Cerebellum (tissue), 5 donors: ENCODE results near the genes GAA and EIF4A3.

DNA sequence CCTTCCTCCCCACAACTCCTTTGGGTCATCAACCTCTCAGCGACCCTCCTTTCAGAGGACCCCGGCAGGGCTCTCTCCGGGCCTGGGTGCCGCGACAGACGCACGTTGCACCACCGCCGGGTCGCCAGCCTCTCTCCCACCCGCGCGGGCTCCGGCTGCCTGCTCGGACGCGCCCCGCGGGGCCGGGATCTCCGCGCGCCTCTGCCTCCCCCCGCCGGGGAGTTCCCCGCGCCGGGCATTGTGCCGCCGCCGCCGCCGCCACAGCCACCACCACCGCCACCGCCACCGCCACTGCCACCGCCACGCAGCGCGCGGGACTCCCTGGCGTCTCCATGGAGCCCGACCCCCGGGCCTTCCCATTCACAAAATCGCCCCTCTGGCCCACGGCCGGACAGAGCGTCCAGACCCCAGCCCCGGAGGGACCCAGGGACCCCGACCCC, 638 bp downstream of the RBFOX3 start:
- PRO-cap, 3 experiments = peak in 1 of 3 experiments; most common plus-strand start position 238 of the sequence (in 1); most common minus-strand start position 136 of the sequence (in 1)
- RAMPAGE, long total RNA = no peak

DNA sequence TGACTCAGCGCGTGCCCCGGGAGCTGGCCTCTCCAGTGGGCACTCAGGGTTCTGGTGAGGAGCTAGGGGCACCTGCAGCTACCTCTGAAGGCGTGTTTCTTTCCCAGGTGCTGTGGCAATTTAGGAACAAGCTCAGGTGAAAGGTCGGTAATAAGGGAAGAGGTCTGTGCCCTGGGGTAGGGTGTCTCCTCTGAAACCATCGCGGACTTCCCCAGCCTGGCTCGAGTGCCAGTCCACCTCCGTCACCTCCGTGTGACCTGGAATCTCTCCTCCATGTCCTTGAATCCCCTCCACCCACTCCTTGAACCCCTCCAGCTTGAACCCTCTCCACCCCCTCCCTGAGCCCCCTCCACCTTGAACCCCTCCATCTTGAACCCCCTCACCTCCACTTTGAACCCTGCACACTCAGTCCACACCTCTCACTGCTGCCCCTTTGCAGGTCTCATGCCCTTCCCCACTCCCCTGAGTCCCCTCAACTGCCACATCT, 51.6 kb upstream of the ENPP7 start:
- PRO-cap, 3 experiments = no peak in any of the 3 experiments
- RAMPAGE, long total RNA = no peak

GRCh38 chr17:79715280-79715877, 15.4 kb upstream of the ENPP7 start:
- PRO-cap, 3 experiments = no peak in any of the 3 experiments
- RAMPAGE, long total RNA = no peak

DNA sequence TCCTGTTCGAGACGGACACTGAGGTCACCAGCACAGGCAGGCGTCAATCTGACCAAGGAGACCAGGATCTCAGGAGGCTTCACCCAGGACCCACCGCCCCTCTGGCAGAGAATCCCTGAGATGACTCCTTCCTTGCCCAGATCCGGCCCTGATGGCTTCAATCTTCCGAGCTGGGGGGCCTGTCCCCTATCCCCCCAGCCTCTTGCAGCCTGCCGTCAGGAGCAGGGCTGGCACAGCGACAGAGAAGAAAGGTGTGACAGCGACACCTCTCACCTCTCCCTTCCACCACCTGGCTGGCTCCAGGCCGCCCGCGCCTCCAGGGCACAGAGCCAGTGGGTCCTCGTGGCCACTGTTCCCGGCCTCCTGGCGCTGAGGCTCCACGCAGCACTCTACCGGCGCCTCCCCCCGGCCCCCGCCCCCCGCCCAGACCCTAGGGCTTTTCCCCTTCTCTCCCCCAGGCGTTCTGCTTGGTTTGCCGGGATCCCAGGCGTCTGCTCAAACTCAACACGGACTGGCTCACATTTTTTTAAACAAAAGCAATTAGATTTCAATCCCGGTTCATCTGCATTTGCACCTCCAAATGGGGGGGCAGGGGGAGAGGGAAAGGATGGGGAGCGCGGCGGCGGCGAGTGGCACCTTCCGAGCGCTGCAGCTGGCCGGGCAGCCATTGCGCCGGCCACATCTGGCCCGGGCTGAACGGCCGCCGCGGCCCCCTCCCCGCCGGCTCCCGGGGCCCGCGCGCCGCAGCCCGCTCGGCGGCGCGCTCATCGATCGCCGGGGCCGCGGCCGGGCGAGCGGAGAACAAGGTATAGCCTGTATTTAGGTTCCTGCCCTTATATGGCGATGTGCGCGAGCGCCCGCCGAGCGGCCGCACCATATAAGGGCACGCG, 12.8 kb upstream of the CBX8 start:
- PRO-cap, 3 experiments = no peak in any of the 3 experiments
- RAMPAGE, long total RNA = no peak

DNA sequence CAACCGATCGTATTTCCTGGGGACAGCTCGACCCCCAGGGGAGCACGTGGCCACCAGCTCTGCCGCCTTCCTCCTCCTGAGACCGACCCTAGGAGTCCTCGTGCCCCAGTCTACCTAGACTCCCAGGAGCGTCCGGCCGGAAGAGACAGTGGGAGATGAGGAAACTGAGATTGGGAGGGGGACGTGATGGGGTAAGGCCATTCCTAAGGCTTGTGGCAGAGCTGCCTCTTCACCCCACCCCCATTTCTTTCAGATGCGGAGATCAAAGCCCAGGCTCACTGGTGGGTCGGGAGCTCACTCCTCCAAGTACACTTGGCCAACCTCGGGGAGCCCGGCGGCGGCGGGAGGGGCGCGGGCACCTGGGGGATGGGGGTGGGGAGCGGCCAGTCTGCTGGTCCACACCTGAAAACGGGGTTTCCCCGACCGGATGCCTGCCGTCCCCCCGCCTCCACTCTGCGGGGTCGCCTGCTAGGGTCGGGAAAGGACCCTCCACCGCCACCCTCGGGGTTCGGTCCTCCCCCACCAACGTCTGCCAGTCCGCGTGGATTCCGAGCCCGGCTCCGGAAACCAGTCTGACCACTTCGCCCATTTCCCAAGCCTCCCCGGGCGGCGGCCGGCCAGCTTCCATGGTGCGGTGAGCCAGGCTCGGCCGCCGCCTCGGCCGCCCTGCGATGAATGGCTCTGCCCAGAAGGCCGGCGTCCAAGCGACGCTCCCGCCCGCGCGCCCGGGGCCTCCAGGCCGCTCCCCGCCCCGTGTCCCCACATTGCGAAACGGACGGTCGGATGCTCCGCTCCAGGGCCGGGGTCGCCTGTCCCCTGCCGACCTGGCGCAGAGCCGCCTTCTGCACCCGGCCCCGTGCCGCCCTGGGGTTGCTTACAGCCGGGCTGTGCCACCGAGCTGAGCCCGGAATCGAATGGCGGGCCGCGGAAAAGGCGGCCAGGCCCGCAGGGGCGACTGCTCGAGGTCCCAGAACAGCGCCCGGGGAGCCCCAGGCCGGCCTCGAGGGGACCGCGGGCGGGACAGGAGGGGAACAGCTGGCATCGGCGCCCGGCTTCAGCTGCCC, 18.0 kb upstream of the CBX8 start:
- PRO-cap, 3 experiments = no peak in any of the 3 experiments
- RAMPAGE, long total RNA = no peak

DNA sequence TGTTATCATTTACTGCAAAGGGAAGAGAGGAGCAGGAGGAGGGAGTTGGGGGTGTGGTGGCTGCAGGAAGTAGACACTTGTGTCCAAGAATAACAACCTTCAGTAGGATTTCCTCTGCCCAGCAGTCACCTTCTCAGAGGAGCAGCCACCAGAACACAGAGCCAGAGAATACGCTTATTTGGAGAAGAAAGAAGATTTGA, 10.2 kb downstream of the CBX4 start:
- PRO-cap, 3 experiments = no peak in any of the 3 experiments
- RAMPAGE, long total RNA = no peak

DNA sequence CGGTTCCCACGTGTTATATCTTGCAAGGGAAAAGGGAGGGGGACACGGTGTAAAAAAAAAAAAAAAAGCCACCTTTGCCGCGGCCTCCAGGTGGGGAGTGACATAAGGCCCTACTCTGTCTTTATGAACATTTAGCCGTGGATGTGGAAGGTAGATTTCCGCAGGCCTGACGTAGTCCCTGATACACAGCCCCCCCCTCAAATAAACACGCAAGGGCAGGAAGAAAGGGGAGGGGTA, 1.4 kb downstream of the CBX4 start:
- PRO-cap, 3 experiments = no peak in any of the 3 experiments
- RAMPAGE, long total RNA = no peak

DNA sequence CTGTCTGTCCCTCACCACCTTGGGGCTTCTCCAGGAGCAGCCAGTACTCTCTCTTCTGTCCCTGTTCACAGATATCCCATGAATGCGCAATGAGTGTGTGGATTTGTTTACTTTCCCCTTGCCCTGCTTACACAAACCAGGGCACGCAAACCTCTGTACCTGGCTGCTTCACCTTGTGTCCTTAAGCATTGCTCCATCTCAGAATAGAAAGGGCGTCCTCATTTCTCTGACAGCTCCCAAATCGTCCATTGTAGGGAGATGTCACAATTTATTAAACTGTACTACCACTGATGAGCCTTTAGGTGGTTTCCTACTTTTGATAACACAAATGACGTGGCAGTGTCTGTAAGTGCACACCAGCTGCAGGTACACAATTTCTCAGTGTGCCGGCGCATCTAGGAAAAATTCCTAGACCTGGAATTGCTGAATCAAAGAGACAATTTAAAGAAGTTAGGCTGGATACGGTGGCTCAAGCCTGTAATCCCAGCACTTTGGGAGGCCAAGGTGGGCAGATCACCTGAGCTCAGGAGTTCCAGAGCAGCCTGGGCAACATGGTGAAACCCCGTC, 58.5 kb upstream of the CBX4 start:
- PRO-cap, 3 experiments = no peak in any of the 3 experiments
- RAMPAGE, long total RNA = no peak

DNA sequence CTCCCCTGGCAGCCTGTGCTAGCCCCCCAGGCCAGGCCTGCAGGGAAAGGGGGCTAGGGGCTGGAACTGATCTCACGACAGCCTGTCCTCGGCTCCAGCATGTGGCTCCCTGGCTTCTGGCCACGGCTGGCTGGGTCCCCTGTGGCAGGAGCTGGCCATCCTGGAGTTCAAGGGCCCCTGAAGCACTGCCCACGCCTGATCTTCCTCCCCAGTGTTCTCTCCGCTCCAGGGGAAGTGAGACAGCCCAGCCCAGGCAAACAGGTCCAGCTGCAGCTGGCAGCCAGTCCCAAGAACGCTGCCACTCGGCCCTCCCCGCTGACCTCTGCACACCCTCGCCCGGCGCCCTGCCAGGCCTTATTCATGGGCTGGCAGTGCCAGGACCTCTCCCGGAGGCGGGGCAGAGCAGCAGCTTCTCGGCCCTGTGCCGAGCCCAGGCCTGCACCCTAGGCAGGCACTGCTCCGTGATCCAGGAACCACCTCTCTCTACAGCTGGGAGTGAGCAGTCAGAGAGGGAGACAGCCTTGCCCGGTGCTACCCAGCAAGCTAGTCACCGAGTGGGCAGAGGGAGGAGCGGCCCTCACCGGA, 79.8 kb upstream of the CBX4 start:
- PRO-cap, 3 experiments = no peak in any of the 3 experiments
- RAMPAGE, long total RNA = no peak

- PRO-cap, 3 experiments = no peak in any of the 3 experiments
- RAMPAGE, long total RNA = no peak
Observed at GRCh38 chr17:79935348-79935845, 96.2 kb upstream of the CBX4 start.

DNA sequence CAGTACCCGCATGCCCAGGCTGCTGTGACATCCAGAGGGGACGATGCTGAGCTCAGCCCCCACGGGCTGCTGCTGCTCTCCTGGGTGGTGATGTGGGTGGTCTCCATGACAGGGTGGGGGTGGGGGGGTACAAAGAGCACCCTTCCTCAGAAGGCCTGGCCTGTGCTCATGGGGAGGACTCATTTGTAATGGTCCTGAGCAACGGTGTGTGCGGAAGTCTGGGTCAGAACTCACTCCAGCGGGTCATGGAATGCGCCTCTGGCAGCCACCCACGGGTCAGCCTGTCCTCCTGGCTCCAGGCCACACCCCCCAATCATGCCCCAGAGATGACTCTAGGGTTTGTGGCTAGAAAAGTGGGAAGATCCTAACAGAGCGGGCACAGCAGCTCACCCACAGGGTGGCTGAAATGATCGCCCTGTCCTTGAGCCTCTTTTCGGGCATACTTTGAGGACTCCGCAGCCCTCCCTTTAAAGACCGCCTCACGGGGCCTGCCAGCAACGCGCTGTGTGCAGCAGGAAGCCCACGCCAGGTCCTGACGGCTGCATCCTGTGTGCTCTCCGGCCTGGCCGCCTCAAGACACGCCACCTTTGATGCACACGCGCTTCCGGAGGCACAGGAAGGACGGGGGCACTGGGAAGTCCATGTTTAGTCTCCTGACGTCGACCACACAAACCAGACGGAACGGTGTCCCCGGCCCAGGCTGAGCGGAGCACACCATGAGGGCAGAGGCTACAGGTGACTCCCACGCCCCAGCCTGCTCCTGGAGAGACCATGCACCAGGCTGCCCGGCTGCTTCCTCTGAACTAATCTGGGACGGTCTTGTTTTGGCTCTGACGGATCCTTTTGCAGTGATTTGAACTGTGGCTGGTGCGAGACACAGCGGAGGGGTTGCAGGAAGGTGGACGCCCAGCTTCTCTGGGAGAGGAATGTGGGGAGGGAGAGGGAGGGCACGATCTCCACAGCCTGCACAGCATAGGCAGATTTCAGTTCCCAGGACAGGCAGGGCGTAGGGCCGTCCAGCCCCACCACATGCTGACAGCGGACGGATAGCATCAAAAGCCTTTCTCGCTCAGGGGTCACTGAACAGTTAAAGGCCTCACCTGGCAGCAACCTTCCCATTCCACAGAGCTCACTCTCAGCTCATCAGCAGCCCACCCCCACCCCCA, 92.9 kb downstream of the TBC1D16 start:
- PRO-cap, 3 experiments = peak in 1 of 3 experiments; most common minus-strand start position 1,040 of the sequence (in 1)
- RAMPAGE, long total RNA = no peak

DNA sequence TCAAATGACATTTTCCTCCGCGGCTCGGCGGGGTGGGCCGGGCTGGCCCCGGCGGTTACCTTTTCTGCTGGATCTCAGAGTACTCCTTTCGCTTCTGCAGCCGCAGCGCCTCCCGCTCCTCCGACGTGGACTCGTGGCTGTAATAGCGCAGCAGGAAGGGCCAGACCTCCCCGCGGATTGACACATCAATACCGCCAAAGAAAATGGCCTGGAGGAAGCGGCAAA, 86.1 kb downstream of the TBC1D16 start:
- PRO-cap, 3 experiments = no peak in any of the 3 experiments
- RAMPAGE, long total RNA = no peak

GRCh38 chr17:79977882-79978466, 57.7 kb downstream of the TBC1D16 start:
- PRO-cap, 3 experiments = no peak in any of the 3 experiments
- RAMPAGE, long total RNA = no peak

DNA sequence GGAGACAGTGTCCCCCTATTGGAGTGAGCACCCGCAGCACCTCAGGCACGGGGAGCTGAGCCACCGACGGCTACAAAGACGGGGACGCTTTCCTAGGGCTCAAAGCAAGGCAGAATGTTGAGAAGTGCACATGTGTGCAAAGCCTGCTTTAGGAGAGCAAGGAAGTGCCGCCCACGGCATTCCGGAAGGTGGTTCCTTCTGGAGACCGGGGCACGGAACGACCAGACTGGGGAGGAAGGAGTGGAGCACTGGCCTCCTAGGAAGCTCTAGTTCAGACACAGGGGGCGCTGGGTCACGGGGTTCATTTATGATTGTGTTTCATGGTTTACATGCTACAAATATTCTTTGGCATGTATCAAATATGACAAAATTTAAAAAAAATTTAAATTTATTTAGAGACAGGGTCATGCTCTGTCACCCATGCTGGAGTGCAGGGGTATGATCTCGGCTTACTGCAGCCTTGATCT, 52.1 kb downstream of the TBC1D16 start:
- PRO-cap, 3 experiments = no peak in any of the 3 experiments
- RAMPAGE, long total RNA = no peak

- PRO-cap, 3 experiments = no peak in any of the 3 experiments
- RAMPAGE, long total RNA = no peak
Observed at GRCh38 chr17:80008567-80008863, 27.2 kb downstream of the TBC1D16 start.

- PRO-cap, 3 experiments = peak in 3 of 3 experiments; most common plus-strand start chr17:80101607 (in 2); most common minus-strand start chr17:80101447 (in 2)
- RAMPAGE, long total RNA = no peak
Observed at GRCh38 chr17:80100843-80101877, at the start of gene GAA. GAA (plus strand) TSS chr17:80101581.

GRCh38 chr17:80135933-80136422, 10.9 kb downstream of the EIF4A3 start:
- PRO-cap, 3 experiments = no peak in any of the 3 experiments
- RAMPAGE, long total RNA = no peak

DNA sequence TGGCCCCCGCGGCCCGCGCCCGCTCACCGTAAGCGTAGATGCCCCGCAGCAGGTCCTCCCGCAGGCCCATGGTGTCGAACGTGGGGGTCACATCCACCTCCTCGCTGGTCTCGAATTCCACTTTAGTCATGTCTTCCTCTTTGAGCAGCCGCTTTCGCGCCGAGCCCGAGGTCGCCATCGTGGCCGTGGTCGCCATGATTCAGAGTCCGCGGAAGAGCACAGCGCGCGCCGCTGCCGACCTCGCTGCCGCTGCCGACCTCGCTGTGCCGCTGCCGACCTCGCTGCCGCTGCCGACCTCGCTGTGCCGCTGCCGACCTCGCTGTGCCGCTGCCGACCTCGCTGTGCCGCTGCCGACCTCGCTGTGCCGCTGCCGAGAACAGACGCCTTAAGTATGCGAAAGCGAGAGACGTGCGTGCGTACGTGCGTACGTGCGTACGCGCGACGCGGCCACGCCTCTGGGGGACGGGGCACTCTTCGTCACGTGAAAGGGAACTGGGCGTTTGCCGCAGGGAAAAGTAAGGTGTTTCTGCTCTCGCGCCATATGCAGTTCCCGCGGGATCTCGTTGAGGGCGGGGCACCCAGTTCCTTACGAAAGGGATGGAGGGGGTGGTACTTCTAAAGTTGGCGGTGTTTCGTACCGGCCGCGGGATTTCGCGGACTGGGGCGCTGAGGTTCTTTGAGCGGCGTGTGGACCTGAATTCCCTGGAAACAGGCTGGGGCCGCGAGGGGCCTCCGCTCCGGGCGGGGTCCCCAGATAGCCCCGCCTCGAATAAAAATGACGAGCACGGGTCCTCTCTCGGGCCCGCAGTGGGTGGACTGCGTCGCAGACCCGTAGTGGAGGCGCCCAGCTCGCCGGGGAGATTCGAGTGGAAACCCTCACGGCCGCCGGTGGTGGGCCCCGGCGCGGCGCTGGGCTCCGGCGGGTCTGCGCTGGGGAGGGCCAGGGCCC, at the start of gene EIF4A3:
Gene EIF4A3, minus strand, starts transcription at position 363 of the 949 bp plus-strand sequence.
- PRO-cap, 3 experiments = peak in 3 of 3 experiments; most common plus-strand start position 646 of the sequence (in 2); most common minus-strand start position 382 of the sequence (in 2)
- RAMPAGE, long total RNA = no peak

- PRO-cap, 3 experiments = no peak in any of the 3 experiments
- RAMPAGE, long total RNA = no peak
Observed at GRCh38 chr17:80253880-80254250, 6.8 kb upstream of the RNF213 start.

DNA sequence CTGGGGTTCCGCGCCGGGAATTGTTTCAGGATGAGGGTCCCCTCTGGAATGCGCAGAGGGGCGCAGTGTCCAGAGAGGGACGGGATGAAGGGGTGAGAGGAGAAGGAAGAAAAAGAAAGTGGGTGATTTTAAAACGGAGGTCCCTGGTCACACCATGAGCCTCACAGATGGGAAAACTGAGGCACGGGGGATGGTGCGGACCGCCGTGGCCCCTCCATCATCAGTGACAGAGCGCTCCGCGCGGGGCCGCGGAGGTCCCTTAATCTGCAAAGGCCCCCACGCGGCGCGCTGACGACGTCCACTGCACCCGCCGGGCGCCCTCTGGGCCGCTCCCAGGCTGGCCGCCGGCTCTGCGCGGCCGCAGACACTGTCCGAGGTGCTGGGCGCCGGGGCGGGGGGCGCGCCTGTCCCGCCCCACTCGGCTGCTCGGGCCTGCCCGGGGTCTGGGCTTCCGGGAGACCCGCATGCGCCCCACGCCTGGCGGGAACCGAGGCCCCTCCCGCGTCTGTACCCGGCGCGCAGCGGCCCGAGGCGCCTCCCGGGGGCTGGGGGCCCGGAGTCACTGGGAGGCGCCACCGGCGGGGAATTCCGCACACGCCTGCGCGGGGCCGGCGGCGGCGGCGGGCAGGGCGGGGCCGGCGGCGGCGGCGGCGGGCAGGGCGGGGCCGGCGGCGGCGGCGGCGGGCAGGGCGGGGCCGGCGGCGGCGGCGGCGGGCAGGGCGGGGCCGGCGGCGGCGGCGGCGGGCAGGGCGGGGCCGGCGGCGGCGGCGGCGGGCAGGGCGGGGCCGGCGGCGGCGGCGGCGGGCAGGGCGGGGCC, 538 bp upstream of the RNF213 start:
- PRO-cap, 3 experiments = peak in 2 of 3 experiments; most common minus-strand start position 352 of the sequence (in 1)
- RAMPAGE, long total RNA = no peak